LNCaP clone FGC (cell line): ENCODE measurements around the gene COX5B.

- RRBS, 2 experiments = no CpG with 5 or more reads among the region's 21 CpGs
Observed at GRCh38 chr2:96875792-96876833, 6.2 kb upstream of the SEMA4C start.

GRCh38 chr2:96906504-96907790 is 37.1 kb upstream of the SEMA4C start:
- RRBS, 2 experiments = no CpG with 5 or more reads among the region's 33 CpGs

DNA sequence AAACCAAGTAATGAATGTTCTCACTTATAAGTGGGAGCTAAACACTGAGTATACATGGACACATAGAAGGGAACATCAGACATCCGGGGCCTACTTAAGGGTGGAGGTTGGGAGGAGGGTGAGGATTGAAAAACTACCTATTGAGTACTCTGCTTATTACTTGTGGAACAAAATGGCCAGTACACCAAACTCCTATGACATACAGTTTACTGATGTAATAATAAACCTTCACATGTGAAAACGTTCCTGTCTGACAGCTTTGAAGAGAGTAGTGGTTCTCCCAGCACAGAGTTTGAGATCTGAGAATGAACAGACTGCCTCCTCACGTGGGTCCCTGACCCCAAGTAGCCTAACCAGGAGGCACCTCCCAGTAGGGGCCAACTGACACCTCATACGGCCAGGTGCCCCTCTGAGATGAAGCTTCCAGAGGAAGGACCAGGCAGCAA is 8.6 kb upstream of the FAHD2B start:
- RRBS, 2 experiments = no CpG with 5 or more reads among the region's 4 CpGs

DNA sequence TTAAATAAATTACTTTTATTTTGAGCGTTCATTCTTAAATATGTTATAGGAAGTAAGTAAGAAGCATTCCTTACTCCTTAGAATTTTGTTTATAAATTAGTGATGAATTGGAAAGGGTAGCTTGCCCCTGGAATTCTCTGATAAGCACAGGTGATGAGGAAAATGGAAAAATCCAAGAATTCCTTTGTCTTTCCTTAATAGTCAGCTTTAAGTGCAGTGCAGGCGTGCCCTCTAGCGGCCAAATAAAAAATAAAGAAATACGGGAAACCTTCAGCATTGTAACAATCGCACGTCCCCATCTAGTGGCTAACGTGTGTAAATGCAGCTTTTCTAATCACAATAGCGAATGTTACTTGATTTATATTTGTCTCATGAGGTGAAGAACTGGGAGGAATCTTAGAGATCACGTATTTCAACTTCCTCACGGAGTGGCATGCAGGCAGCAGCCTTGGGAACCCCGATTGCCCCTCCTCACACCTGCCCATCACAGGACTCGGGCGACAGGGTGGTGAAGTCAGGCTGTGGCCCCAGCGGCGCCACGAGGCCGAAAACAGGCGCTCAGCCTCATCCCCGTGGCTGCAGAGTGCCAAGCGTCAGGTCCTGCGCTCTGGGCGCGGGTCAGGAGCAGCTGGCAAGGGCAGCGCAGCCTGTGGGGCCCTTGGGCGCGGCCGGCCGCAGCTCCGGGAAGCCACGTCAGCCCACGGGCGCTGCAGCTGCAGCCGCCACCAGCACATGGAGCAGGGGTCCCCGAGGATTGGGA is 571 bp upstream of the ANKRD36 start:
- RRBS, 2 experiments = no CpG with 5 or more reads among the region's 34 CpGs

DNA sequence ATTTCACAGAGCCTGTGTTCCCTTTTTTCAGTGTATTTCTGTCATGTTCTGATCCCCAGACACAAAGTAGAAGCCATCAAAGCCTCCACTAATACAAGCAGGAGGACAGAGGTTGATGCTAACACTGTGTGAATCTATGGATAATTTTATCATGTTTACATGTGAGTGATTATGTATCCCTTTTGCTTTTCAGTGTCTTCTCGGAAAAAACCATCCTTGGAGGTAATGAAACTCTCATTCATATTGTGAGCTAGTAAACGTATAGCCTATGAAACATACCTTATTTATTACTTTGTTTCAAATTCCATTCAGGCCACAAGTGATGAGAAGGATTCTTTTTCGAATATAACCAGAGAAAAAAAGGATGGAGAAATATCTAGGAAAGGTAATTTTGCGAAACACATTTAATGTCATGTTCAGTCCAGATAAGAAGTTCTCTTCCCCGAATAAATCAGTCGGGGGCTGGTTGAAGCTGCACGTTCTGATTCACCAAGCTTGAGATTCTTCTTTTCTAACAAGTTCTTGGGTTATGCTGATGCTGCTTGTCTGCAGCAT is 87.3 kb downstream of the ANKRD36 start:
- RRBS, 2 experiments = no CpG with 5 or more reads among the region's 7 CpGs

DNA sequence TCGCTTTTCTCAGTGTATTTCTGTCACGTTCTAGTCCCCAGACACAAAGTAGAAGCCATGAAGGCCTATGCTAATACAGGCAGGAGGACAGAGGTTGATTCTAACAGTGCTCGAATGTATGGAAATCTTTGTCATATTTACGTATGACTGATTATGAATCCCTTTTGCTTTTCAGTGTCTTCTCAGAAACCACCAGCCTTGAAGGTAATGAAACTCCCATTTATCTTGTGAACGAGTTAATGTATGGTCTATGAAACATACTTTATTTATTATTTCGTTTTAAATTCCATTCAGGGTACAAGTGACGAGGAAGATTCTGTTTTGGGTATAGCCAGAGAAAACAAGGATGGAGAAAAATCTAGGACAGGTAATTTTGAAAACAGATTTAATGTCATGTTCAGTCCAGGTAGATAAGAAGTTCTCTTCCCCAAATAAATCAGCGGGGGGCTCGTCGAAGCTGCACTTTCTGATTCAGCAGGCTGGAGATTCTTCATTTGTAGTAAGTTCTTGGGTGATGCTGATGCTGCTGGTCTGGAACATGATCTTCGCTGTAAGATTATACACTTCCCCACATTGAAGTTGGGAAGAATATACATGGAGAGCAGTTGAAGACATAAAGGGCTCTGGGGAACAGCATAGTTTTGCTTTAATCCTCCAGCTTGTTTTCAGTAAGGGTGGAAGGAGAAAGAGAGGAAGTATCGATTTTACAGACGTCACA is 89.2 kb downstream of the ANKRD36 start:
- RRBS, 2 experiments = no CpG with 5 or more reads among the region's 13 CpGs

DNA sequence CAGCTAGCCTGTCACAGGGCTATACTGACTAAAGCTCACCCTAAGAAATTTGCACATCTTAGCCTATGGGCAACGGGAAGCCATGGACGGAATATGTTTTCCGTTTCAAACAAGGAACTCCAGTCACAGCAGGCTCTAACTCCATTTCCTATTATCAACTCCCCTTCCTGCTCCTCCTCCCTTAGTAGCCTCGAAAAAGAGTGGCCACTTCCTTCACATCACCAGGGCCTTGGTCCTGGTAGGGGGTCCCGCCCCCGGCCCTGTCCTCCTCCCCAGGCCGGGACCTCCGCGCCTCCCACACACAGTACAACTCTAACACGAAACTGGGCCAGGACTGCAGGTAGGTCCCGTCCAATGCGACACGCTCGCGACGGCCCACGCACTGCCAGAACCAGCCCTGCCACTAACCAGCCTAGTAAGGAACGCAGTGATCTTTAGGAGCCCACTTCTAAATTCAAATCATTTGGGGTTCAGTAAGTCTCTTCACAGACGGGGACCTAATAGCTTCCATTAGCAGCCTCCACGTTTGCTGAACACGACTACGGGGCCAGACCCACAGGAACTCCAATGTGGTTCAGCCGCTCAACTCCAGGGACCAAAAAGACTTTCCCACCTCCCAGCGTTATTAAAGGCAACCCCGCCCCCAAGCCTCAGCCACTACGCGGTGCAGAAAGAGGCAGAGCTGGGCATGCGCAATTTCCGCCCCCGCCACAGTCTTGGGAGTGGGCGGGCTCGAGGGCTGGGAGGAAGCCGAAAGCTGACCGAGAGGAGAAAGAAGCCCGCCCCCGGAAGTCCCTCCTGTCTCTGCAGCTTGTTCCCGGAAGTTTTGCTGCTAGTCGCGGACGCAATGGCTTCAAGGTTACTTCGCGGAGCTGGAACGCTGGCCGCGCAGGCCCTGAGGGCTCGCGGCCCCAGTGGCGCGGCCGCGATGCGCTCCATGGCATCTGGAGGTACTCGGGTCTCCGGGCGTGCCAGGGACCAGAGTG is at the start of gene COX5B:
COX5B (plus strand) TSS at position 823 of the 986 bp plus-strand sequence.
- RRBS, 2 experiments = 0% methylated on average over 1 of the region's 55 CpGs; no CpG with 5 or more reads in 1 of the 2 experiments

- RRBS, 2 experiments = no CpG with 5 or more reads among the region's 1 CpG
Observed at GRCh38 chr2:97651939-97652235, 6.0 kb downstream of the COX5B start.

DNA sequence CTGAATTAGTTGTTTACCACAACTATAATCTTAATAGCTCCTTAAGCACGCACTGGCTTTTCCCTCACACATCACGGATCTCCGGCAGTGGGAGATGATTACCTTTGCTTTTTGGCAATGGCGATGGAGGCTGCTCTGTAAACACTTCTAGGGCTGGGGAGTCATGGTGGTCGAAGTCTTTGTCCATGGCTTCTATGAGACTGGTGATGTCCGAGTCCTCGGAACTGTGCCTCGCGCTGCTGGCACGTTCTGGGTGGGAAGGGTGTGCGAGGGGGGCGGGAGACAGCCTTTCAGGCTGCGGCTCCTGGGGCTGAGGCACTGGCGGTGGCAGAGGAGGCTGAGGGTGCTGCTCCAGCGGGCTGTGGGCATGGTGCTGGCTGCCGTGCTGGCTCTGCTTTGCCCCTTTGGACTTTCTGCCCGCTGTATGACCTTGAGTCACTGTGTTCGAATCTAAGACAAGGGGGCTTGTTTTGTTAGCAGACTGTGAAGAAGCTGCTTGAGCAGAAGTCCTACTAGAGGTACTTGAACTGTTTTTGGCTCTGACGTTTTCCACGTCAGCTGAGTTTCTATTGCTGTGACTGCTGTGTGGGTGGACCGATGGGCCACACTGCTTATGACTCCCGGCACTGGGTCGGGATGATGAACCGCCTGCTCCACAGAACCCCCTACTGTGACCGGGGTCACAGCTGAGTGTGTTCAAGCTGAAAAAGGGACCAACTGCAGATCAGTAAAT is 79.1 kb downstream of the ZAP70 start:
- RRBS, 2 experiments = 93 to 96% methylated on average over 4 of the region's 25 CpGs

DNA sequence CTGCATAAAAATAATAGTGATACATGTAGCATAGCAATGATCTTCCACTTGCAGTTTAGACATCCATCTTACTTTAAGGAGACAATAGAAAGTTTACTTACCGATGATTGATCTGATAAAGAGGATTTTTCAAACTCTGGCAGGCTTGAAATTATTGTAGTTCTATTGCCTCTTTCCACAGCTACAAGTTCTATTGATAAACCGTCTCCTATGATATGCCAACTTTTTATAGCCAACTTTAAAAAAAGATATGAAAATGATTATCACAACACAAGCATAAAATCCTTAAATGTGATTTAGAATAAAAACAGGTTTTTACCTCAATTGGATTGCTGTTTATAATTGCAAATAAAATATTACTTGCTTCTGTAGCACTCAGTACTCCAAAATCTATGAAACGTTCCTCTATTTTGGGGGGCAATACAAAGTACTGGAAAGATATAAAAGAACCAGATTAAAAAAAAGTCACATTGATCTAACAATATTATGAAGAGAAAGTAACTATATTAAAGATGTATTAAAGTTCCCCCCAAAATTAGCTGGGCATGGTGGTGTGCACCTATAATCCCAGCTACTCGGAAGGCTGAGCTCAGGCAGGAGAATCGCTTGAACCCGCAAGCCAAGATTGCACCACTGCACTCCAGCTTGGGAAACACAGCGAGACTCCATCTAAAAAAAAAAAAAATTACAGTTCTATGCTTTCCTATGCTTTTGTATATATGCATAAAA is 99.1 kb downstream of the ZAP70 start:
- RRBS, 2 experiments = no CpG with 5 or more reads among the region's 7 CpGs

GRCh38 chr2:97869053-97869951 is 126.4 kb downstream of the TMEM131 start:
- RRBS, 2 experiments = no CpG with 5 or more reads among the region's 6 CpGs

DNA sequence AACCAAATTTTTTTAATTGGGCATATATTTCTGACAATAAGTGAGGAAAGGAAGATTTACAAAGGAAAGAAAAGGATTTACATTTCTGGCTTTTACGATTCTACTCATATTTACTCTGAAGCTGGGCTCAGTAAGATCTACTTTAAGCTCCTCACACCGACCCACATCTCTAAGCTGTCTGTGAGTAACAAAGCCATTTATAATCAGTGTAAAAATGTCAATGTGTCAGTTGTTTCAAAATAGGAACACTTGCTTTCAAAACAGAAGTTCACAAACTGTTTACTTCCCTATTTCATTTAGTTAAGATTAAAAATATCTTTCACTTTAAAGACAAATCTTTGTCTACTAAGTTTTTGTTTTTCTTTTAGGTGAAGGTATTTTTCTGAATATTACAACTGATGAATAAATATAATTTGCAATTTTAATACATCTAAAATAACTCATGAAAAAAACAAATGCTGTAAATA is 64.6 kb downstream of the TMEM131 start:
- RRBS, 2 experiments = no CpG with 5 or more reads among the region's 2 CpGs

GRCh38 chr2:98027160-98027607 is 31.4 kb upstream of the TMEM131 start:
- RRBS, 2 experiments = no CpG with 5 or more reads among the region's 2 CpGs

DNA sequence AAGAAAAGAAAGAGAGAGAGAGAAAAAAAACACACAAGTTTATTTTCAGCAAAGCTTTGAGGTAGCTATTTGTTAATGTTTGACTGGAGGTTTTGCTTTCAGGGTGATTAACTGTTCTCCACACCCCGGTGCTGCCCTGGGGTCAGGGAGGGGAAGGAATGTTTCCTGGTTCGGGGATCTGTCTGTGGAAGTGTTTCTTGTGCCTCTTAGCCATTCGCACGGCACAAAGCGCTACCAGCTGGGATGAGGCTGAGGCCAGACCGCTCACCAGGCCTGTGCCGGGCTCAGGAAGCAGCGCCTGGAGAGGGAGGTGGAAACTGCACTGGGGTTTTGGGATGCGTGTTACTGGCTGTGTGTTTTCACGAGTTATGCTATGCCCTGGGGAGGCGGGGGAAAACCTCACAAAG is 65.9 kb upstream of the CNGA3 start:
- RRBS, 2 experiments = no CpG with 5 or more reads among the region's 11 CpGs

DNA sequence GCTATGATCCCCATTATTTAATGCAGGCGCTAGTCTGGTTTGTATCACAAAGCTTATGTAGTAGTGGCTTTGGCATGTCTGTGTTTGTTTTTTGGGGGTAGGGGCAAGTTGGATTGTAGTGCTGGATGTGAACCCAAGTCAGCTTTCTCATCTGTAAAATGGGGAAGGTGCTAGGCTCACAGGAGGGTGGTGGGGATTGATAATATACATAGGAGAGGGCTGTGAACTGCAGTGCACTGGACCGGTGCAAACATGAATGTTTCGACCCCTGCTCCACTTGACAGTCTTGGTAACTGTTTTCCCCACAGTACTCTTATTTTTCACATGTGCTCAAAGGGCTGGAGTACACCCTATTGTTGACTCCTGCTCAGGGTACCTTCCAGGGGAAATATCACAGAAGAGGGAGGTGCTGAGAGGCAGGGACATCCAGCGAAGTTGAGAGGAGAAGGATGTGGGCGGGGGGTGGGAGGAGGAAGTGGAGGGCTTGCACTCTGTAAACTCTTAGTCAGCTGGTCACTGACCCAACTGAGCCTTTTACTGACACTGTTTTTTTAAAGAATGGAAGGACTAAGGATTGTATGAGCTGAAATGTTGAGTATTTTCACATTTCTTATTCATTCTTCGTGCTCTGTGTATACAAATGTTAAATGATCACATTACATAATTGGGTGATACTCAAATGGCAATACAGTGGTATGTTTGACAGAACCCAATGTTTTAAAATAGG is 9.8 kb downstream of the INPP4A start:
- RRBS, 2 experiments = no CpG with 5 or more reads among the region's 6 CpGs

- RRBS, 2 experiments = no CpG with 5 or more reads among the region's 7 CpGs
Observed at GRCh38 chr2:98467043-98467287, 22.3 kb downstream of the INPP4A start.

- RRBS, 2 experiments = no CpG with 5 or more reads among the region's 7 CpGs
Observed at GRCh38 chr2:98505252-98505866, 60.7 kb downstream of the INPP4A start.

- RRBS, 2 experiments = 96 to 97% methylated on average over 5 of the region's 19 CpGs
Observed at GRCh38 chr2:98566017-98566575, 42.2 kb downstream of the COA5 start.

DNA sequence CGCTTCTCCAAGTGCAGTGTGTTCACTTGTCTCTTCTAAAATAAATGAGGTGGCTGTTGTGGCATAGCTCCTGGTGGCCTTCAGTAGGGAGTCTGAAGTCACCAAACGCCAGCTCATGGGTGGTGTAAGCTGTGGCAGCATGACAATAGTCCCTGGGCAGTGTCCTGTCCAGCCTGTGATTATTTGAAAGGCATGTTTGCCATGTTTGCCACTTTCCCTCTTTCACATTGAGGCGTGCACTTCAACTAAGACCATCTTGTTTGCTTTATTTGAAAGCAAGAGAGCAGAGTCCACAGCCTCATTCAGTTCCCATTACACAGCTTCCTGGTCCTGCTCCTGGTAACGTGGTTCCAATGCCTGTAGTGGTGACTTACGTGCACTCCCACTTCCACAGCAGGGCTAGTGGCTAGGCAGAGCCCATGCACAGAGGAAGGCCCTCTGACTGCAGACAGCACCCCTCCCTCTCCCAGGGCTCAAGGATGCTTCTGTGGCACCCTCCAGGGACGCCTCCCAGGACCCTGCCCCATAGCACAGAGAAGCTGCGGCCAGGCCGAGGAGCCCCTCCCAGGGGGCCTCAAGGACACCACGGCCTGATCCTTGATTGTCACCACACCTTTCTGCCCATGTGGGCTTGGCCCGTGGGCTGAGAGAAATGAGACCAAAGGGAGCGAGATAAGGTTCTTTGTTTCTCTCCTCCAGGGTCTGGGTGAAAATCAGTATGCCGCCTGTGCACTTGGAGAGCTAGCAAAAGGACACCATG is 24.2 kb downstream of the COA5 start:
- RRBS, 2 experiments = no CpG with 5 or more reads among the region's 12 CpGs

GRCh38 chr2:98615378-98616132 is 7.2 kb downstream of the UNC50 start:
- RRBS, 2 experiments = no CpG with 5 or more reads among the region's 6 CpGs